Sciatic nerve (tissue), 1 donor: ENCODE measurements around a stretch of chr5.

DNA sequence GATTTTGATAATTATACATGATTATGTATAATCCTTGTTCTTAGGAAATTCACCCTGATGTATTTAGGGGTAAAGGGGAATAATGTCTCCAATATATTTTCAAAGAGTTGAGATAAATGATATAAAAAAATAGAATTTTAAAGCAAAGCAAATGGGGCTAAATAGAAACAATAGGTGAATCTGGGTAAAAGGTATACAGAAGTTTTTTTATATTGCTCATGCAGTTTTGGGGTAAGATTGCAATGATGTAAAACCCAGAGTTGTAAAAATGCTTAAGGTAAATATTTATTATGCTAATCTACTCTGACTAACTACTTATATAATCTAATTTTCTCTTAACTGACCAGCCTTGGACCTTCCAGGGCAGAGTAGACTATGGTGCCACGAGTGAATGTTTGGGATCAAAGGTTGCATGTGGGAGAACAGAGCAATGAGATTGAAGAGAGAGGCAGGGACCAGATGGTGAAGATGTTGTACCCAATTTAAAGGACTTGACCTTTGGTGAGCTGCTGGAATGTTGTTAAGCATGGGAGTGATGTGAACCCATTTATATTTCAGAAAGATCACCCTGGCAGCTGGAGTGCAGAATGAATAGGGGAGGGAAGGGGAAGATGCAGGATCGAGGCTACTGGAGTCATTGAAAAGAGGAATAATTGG, 34.8 kb upstream of the PANK3 start:
- PRO-cap: no peak

DNA sequence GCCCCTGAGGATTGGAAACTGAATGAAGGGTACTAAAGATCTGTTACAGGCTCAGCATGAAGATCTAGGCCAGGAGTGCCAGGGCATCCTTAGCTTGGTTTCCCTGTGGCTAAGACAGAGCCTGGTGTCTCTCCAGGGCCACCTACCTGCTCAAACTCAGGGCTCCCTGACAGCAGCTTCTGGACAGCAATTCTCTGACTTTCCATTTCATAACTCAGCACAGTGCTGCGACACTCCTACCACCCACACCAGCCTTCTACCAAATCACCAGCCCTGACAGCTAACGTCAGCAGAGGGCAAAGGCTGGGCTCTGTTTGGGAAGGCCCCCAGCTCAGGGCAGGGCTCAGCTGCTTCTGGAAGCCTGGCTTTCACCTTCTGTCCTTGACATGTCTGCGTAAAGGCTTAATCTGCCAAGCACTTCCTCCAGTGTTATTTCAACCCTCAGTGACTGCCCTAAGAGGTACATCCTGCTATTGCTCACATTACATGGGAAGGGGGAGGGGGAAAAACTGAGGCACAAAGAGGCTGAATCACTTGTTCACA, 102.4 kb upstream of the PANK3 start:
- PRO-cap: no peak

DNA sequence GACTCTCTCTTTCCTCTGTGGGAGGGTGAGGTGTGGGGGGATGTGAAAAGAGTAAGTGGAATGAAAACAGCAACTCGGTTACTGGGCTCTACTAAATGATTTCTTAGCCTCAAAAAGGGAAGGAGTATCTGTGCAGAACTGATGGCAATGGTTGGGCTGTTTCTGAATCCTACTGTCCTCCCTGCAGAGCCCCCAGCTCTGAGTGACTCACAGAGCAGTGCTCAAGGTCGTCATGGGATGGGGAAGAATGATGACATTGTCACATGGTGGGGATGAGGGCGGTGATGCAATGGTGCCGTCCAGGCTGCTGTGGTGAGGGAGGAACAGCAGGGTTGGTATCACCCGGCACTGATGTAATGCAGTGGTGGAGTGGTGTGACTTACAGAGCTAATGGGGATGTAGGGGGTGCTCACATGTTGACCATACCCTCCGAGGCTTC, 215.1 kb upstream of the PANK3 start:
- PRO-cap: no peak

- PRO-cap: no peak
These were observed 263.5 kb upstream of the PANK3 start for GRCh38 chr5:168842701-168843116.

DNA sequence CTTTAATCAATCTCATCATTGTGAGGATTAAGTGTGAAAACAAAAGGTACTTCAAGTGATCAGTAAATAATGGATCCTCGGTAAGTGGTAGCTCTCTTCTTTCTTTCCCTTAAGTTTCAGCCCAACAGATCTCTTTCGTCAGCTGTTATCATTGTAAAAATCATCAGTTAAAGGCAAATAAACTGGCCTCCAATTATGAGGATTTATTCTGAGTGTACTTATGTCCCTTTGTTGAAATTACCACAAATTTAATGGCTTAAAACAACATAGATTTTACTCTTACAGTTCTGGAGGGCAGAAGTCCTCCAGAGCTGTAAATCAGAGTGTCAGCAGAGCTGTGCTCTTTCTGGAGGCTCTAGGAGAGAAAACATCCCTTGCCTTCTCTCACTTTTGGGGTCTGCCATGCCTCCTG, 104.6 kb downstream of the INSYN2B start:
- PRO-cap: no peak

DNA sequence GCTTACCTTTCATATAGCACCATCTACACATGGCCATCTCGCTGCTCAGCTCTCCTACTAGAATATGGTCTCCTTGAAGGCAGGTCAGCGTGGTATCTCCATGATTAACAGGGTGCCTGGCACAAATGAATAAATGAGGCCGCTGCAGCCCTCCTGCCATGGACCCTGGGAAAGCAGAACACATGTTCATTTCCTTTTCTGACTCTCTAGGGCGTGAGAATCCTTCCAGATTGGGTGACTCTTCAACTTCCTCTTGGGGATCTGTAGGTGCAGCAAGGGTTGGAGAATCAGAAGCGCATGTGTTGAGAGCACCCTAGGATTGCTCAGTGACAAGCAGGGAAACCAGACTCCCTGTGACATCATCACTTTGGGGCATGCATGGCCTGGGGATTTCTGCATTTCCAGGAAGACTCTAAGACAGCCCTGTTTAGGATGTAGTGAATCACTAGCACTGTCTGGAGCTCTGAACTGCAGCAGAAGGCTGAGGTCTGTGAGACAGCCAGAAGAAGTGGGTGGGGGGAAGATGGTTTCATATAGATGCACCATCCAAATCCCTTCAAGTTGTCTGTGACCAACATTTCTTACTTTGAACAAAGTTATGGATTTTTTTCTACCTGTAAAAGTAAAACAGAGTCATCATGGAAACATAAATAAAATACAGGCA, 15.1 kb upstream of the LCP2 start:
- PRO-cap: bidirectional peak, plus-strand start at position 476 of the sequence, minus-strand start at position 167 of the sequence

DNA sequence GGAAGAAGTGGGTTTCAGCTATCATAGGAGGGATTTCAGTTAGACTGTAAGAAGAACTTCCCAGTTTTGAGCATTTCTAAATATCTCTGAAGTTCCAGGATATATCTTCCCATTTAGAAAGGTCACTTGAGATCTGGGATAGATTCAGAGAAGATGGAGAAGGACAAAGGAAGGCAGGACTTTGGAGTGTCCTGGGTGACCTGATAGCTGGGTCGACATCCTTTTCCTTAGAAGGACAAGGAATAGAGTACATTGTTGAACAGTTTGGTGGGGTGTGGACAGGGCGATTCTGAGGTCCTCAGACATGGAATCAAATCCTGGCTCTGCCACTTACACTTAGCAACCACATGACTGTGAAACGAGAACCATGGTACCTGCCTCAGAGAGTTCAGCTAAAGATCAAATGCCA, 755 bp downstream of the KCNMB1 start:
- PRO-cap: no peak

DNA sequence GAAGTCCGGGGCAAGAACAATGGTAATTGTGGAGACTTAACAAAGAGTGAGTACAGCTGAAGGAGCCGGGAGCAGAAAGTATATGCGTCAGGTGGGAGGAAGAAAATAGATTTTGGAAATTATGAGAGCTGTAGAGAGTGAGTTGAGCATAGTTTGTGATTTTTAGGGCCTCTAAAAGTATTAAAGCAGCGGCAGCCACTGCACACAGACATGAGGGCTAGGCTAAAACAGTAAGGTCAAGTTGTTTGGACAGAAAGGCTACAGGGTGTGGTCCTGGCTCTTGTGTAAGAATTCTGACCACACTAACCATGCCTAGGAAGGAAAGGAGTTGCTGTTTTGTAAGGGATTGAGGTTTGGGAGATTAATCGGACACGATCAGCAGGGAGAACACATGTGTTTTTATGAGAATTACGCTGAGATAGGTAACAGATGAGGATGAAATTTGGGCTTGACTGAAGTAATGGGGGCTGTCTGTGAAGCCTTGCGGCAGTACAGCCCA, 19.5 kb upstream of the GABRP start:
- PRO-cap: no peak

DNA sequence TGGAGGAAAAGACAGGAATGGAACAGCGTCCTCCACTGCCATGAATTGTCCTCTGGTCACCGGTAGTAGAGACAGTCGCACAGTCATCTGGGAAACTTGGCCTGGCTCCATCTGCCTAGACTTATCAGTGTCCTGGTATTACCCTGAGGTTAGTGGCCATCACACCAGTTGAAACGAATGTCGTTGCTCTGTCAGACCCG, 8.2 kb downstream of the TLX3 start:
- PRO-cap: no peak

GRCh38 chr5:171510846-171511045, 91.3 kb downstream of the FGF18 start:
- PRO-cap: unidirectional peak, minus-strand start at chr5:171510924

DNA sequence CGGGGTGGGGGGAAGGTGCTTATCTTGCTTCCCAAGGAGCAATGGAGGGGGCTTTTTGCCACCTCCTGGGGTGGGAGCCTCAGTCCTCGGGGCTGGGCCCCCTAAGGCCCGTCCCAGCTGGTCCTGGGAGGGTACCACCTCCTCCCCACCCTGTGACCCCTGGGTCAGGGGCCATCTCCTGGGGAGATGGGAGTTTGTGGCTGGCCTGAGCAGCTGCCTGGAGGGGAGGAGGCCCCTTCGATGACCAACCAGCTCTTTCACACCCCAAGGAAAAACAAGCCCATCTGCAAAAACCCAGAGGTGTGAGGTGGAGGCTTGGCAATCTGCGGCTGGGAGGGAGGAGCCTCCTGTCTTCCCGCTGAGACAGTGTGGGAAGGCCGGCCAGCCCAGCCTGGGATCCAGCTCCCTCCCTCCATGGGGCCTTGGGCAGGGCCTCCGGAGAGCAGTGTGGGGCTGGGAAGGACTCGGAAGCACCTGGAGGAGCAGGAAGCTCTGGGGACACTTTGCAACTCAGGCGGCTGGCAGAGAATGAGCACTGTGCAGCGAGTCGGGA, 100.8 kb downstream of the FGF18 start:
- PRO-cap: no peak

- PRO-cap: no peak
These were observed 101.9 kb downstream of the FGF18 start for GRCh38 chr5:171521228-171521931.

DNA sequence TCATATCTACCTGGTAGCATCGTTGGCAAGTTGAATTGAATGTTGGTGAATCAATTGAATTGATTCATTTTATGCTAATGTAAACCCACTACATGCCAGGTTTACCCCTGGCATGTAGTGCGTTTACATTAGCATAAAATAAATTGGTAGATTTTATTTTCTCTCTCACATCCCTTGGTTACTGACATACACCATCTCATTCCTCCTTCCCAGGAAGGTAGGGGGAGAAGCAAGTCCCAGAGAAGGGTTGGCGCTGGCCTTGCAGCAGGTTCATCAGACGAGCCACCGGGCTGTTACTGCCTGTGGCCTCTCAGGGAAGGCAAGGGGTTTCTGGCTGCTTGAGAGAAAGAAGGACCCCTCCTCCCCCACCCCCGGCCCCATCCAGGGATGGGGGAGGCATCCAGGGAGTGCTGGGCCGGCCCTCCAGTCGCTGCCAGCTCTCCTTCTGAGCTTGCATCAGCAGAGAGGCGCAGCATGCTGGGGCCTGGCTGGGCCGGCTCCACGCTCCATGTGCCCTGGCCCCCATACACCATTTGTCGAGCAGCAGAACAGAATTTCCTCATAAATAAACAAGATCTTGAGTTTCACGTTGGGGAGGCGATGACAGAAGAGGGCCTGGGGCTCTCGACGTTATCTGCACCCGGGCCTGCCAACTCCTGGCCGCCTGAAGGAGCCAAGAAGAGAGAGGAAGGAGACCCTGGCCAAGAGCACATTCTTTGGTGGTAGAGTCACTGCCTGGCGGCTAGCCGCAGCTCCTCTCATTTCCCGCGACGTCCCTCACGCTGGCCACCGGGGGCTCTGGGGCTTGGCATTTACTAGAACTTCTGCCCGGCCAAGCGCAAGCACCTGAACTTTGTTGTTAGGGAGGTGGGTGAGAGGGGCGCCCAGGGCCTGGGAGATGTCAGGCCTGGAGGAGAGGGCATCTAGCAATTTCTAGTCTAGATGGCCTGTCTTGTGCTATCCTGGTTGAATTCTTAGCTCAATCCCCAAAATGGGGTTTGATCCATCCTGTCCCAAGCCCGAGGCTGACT, 176.9 kb downstream of the FGF18 start:
- PRO-cap: unidirectional peak, minus-strand start at position 447 of the sequence

DNA sequence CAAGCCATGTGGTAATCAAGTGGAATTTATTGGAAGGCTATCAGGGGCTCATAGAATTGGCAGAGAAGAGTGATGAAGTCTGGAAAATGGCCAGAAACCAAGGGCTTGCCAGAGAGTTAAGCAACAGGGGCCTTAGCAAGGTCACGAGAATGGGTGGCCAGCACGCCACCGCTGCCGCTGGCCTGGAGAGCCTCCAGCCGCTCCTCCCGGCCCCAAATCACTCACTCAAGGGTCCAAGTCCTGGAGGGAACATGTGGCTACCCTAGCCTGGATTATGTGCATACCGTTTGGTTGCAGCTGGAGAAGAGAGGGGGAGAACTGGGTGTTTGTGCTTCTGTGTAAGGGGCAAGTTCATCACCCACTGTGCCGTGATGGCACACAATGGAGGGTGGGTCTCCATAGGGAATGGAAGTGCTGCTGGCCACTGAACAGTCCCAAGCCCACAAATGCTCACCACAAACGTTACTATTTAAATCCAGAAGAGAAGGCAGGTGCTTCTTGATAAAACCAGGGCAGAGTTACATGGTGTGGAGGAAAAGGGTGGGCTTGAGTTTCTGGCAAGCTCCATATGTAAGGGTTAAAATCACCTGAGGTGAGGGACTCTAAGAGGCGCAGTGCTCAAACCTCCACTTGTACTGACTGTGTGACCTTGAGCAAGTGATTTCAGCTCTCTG, 47.9 kb upstream of the SMIM23 start:
- PRO-cap: no peak

DNA sequence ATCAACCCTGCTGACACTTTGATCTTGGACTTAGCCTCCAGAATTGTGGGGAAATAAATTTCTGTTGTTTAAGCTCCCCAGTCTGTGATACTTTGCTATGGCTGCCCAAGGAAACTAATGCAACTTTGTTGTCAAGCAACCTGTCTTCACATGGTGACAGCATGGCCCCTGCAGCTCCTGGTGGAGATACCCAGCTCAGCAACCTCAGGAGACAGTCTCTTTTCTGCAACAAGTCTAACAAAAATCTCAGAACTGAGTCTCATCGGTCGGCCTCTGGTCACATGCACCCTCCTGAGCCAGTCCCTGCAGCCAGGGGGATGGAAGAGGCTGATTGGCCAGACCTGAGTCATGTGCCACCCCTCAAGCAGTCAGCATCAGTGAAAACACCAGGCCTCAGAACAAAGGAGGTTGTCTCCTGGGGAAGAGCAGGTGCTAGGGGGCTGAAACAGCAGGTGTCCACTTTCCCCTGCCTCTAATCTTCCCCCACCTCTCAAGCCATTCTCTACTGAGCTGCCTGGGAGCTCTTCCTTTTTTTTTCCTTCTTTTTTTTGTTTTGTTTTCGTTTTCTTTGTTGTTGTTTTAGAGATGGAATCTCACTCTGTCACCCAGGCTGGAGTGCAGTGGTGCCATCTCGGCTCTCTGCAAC, 54.4 kb downstream of the SMIM23 start:
- PRO-cap: no peak

DNA sequence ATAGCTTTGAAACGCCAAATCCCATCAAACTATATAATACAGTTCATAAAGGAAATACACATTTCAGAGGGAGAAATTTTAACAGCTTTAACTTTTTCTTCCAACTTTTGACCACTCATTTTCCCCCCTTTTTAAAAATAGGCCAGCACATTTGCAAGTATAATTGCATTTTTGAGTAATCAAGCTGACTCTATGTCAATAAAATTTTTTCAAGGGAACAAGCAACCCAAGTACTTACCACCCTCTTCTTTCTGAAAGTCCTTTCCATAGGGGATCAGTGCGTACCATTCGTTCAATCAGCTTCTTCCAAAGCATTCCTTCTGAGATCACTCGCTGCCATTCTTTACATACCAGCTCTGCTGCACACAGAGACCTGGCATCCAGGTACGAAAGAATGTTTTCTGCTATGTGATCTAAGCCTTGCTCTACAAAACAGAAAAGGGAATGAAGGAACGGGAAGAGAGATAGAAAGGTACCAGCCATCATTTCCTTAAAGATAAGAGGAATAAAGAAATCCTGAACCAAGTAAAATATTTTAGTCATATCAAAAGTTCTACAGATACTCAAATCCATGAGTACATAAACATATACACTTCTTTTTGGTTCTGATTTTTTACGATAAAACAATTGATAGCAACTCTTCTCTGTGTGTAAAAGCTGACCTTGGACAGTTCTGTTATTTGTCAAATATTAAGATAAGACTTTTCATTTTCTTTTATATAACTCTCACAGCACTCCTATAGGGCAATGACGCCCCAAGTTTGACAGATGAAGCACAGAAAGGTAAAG, 106.6 kb downstream of the FBXW11 start:
- PRO-cap: no peak

DNA sequence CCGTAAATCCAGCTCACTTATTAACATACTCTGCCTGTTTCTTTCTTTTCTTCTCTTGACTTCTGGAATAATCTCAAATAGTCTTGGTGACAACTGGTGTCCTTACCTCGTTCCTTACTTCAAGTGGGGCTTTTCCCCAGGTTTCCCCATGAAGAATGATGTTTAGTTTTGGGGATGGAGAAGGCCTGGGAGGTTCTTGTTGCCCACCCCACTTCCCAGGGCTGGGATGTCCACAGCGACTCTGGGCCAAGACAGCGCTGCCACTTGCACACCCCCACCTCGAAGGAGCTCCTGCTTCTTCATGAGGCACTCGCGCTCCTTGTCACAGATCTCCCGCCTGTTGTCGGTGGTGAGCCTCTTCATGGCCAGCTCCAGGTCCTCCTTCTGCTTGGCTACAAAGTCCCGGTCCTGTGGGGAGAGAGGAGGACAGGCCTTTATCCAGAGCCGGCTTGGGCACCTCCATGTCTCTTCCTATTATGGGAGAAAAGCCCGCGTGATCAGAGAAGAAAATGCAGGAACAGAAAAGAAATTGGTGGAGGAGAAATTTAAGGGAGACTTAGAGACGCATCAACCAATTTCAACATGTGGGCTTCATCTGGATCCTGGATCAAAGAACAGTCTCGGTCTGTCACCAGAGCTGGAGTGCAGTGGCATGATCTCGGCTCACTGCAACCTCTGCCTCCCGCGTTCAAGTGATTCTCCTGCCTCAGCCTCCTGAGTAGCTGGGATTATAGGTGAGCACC, 54.6 kb upstream of the FBXW11 start:
- PRO-cap: no peak

DNA sequence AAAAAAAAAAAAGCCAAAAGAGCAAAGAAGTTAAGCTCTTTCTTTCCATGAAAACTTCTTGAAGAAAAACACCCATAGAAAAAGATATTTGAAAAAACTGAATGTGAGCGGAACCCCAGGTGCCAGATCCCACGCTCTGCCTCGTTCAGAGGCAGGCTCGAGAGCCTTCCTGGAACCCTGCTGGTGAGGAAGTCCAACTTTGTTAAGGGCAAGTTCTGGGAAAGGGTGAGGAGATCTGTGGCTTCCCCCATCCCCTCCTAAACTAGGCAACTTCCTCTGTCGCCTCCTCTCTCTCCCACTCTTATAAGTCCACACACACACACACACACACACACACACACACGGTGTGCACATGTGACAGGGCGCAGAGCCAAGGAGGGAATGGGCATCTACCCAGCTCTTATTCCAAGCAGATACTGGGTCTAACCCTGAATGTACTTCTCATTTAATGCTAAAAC, 72.2 kb upstream of the FBXW11 start:
- PRO-cap: no peak

DNA sequence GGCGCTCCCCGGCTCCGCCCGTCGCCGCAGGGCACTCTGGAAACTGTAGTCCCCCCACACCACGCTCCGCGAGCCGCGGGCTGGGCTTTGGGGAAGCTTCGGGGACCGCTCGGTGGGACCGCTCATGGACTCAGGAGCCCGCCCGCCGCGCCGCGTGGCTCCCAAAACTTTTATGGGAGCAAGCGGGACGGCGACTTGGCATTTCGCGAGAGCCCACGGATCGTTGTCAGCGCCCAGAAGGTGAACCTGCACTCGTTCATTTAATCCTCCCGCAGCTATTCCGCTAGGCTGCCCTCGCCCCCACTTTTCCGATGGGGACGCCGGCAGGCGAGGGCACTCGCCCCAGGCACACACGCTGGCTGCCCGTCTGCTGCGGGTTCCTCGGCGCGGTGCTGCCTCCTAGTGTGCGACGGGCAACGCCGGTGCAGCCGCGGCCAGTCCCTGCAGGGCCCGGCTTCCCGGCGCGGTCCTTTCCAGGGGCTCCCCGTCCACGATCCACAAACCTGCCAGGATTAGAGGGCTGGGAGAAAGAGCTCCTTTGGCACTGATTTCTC, 496 bp upstream of the STK10 start:
- PRO-cap: bidirectional peak, plus-strand start at position 57 of the sequence, minus-strand start outside the sequence

- PRO-cap: no peak
These were observed 67.0 kb upstream of the NEURL1B start for GRCh38 chr5:172573974-172574474.